Kidney epithelial cell (primary cell): ENCODE measurements around a stretch of chr3.

GRCh38 chr3:64220572-64221050 is 4.7 kb downstream of the PRICKLE2 start:
- RAMPAGE, long total RNA = no peak
- RRBS = no CpG with 5 or more reads among the region's 6 CpGs

GRCh38 chr3:64223726-64224204 is 1.5 kb downstream of the PRICKLE2 start:
- RAMPAGE, long total RNA = no peak
- RRBS = no CpG with 5 or more reads among the region's 3 CpGs

- RAMPAGE, long total RNA = no peak
- RRBS = no CpG with 5 or more reads among the region's 4 CpGs
Observed at GRCh38 chr3:64345226-64345813, 120.1 kb upstream of the PRICKLE2 start.

DNA sequence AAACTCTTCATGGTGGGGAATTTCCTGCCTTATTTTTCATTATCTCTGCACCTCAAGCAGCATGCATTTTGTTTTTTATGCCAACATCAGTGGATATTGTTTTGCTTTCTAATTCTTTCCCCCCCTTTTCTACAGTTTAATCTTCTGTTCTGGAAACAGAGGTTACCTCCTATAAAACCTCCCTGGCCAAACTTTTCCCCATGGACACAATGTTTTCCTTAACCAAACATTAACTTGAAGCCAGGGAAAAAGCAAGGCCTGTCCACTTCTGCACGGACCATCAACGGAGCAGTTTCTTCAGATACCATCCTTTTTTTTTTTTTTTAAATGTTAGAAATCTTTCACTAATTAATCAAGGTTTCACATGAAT is 127.1 kb downstream of the ADAMTS9 start:
- RAMPAGE, long total RNA = no peak
- RRBS = no CpG with 5 or more reads among the region's 2 CpGs

DNA sequence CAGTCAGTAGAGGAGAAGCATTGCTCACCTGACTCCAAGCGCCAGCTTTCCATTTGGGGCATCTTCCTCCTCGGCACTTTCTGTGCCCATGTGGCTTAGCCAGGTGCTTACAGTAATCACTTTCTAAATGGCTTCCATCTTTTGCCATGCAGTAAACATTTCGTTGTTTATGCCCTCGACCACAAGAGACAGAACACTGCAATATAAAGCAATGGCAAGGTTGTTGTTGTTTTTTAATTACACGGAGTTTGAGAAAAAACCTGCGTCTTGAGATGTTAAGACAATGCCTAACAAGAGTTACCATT is 119.5 kb downstream of the ADAMTS9 start:
- RAMPAGE, long total RNA = no peak
- RRBS = no CpG with 5 or more reads among the region's 6 CpGs

GRCh38 chr3:64642283-64642892 is 45.4 kb downstream of the ADAMTS9 start:
- RAMPAGE, long total RNA = no peak
- RRBS = no CpG with 5 or more reads among the region's 16 CpGs

GRCh38 chr3:64690774-64691552 is 3.2 kb upstream of the ADAMTS9 start:
- RAMPAGE, long total RNA = no peak
- RRBS = no CpG with 5 or more reads among the region's 6 CpGs

- RAMPAGE, long total RNA = no peak
- RRBS = 97% methylated on average over 3 of the region's 8 CpGs
Observed at GRCh38 chr3:64813524-64814188, 125.9 kb upstream of the ADAMTS9 start.

- RAMPAGE, long total RNA = no peak
- RRBS = no CpG with 5 or more reads among the region's 2 CpGs
Observed at GRCh38 chr3:64914322-64915126, 226.7 kb upstream of the ADAMTS9 start.

GRCh38 chr3:64956882-64957446 is 269.2 kb upstream of the ADAMTS9 start:
- RAMPAGE, long total RNA = no peak
- RRBS = no CpG with 5 or more reads among the region's 10 CpGs

DNA sequence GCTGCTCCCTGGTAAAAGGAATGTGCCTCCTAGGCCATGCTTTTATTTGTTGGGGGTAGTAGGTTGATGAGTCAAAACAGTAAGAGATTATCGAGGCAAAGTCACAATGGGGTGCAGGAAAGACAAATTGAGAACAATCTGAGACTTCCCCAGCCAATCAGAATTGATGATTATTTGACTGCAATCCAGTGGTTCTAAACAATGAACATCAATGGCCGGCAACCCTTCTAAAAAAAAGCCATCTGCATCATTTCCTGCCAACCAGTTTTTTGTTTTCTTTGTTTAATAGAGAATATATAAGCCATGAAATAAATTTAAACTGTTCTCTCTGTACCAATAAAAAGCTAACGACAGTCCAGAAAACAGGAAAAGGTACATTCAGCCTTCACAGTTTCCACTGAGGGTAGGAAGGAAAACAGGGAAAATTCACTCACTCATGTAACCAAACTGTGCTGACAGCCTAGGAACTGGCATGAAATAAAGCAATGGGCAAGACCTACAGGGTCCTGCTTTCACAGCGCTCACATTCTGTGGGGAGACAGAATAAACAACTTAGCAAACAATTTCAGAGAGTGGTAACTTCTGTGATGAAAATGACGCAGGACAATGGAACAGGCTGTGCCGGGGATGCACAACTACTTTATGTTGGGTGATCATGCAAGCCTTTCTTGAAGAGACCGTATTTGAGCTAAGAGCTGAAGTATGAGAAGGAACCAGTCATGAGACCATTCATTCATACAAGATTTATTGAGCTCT is 630.1 kb downstream of the MAGI1 start:
- RAMPAGE, long total RNA = no peak
- RRBS = no CpG with 5 or more reads among the region's 7 CpGs

GRCh38 chr3:65928027-65928379 is 110.7 kb downstream of the MAGI1 start:
- RAMPAGE, long total RNA = no peak
- RRBS = no CpG with 5 or more reads among the region's 3 CpGs

GRCh38 chr3:65954265-65954936 is 84.3 kb downstream of the MAGI1 start:
- RAMPAGE, long total RNA = no peak
- RRBS = no CpG with 5 or more reads among the region's 14 CpGs

- RAMPAGE, long total RNA = no peak
- RRBS = no CpG with 5 or more reads among the region's 6 CpGs
Observed at GRCh38 chr3:65961093-65961999, 77.4 kb downstream of the MAGI1 start.

- RAMPAGE, long total RNA = no peak
- RRBS = no CpG with 5 or more reads among the region's 9 CpGs
Observed at GRCh38 chr3:65964161-65965322, 74.2 kb downstream of the MAGI1 start.

DNA sequence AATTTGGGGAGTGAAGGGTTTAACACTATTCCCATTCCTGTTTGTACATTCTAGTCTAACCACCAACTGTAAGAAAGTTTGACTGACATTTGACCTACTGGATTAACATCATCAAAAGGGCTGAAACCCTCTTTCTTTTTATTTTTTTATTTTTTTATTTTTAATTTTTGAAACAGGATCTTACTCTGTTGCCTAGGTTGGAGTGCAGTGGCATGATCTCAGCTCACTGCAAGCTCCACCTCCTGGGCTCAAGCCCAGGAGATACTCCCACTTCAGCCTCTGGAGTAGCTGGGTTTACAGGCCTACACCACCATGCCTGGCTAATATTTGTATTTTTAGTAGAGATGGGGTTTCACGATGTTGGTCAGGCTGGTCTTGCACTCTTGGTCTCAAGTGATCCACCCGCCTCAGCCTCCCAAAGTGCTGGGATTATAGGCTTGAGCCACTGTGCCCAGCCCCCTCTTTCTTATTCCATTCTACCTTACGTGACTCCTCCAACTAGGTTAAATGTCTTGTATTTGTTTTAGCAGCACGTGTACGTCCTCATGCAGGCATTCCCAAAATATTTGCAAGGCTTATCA is 14.7 kb upstream of the MAGI1 start:
- RAMPAGE, long total RNA = no peak
- RRBS = no CpG with 5 or more reads among the region's 5 CpGs

- RAMPAGE, long total RNA = no peak
- RRBS = no CpG with 5 or more reads among the region's 3 CpGs
Observed at GRCh38 chr3:66115748-66116241, 77.1 kb upstream of the MAGI1 start.

DNA sequence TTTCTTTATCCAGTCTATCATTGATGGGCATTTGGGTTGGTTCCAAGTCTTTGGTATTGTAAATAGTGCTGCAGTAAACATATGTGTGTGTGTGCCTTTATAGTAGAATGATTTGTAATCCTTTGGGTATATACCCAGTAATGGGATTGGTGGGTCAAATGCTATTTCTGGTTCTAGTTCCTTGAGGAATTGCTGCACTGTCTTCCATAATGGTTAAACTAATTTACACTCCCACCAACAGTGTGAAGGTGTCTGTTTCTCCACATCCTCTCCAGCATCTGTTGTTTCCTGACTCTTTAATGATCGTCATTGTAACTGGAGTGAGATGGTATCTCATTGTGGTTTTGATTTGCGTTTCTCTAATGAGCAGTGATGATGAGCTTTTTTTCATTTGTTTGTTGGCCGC is 86.1 kb downstream of the SLC25A26 start:
- RAMPAGE, long total RNA = no peak
- RRBS = no CpG with 5 or more reads among the region's 3 CpGs

- RAMPAGE, long total RNA = no peak
- RRBS = no CpG with 5 or more reads among the region's 10 CpGs
Observed at GRCh38 chr3:66370166-66371056, 130.4 kb downstream of the LRIG1 start.

GRCh38 chr3:66476529-66477188 is 24.2 kb downstream of the LRIG1 start:
- RAMPAGE, long total RNA = no peak
- RRBS = no CpG with 5 or more reads among the region's 8 CpGs